ENCODE measurements around the genes MSN and AWAT2.

- RRBS = no CpG with 5 or more reads among the region's 9 CpGs
Observed at GRCh38 chrX:63450842-63451403, 99.8 kb upstream of the SPIN4 start.

- RRBS = no CpG with 5 or more reads among the region's 8 CpGs
Observed at GRCh38 chrX:64192009-64192826, 13.3 kb downstream of the AMER1 start.

GRCh38 chrX:64224829-64225132, 5.6 kb downstream of the ASB12 start:
- RRBS = no CpG with 5 or more reads among the region's 8 CpGs

- RRBS = no CpG with 5 or more reads among the region's 7 CpGs
Observed at GRCh38 chrX:65514503-65515028, 20.0 kb downstream of the LAS1L start.

GRCh38 chrX:65644748-65645265, 22.6 kb upstream of the MSN start:
- RRBS = no CpG with 5 or more reads among the region's 1 CpG

DNA sequence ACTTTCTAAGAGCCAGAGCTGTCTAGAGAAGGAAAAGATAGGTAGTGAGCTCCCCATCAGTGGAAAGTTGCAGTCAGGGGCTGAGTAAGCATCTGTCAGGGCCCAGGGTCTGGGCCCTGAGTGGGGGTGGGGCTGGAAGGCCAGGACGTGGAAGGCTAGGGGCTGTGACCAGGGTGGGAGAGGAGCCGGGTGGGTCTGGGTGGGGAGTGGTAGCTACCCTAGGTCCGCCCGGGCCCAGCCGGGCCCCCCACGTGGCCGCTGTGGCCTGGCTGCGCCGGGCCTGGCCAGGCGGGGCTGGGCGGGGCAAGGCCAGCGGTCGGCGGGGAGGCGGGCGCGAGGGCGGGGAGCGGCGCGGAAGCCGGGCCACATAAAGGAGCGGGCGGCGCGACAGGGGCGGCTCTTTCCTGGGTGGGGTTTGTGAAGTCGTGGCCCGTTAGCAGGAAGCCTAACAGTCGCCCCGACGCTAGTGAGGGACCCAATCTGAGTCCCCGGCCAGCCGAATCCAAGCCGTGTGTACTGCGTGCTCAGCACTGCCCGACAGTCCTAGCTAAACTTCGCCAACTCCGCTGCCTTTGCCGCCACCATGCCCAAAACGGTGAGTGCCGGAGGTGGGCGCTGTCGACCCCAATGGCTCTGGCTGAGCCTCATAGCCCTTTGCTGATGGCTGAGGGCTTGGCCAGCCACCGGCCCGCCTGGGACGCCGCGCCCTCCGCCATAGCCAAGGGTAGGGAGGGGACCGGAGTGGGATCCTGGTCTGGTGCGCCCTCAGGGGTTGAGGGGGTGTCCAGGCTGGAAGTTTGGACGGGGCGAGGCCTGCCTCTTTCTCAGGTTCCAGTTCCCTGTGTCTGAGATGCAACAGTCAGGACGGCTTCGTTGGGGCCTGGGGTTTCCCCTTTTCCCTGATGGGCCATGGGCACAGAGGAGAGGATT, at the start of gene MSN:
Gene MSN, plus strand, starts transcription at position 396 of the 930 bp plus-strand sequence.
- RRBS = 3% methylated on average over 25 of the region's 56 CpGs

GRCh38 chrX:65689997-65690896, 22.8 kb downstream of the MSN start:
- RRBS = no CpG with 5 or more reads among the region's 7 CpGs

DNA sequence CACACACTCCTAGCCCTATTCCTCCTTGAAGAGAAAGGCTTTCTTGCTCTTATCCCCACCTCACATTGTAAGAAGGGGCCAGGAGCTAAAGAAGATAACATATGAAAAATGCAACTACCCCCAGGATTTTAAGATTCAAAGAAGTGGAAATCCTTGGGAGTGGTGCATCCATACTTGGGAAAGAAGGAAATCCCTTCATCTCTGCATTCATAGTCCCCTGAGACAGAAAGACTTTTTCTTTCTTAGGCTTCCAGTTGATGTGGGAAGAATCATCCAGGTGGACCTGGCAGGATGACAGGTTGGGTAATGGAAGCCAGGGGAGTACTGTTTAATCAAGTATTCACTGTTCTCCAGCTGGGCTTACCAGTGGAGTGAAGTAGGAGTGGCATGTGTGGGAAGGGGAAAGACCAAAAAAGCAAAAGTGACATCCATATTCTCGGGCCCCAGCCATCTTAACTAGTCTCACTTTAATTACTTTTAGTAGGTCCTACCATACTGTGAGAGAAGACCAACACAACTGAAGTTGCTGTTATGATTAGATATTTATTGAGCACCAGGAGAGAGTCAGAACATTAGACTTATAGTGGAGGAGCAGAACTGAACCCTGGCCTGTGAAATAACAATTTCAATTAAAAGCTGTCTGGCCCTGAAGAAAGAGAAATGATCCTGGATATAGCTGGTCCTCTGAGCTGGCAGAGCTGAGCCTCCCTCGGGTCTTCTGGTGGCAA, 18.5 kb downstream of the VSIG4 start:
- RRBS = no CpG with 5 or more reads among the region's 2 CpGs

DNA sequence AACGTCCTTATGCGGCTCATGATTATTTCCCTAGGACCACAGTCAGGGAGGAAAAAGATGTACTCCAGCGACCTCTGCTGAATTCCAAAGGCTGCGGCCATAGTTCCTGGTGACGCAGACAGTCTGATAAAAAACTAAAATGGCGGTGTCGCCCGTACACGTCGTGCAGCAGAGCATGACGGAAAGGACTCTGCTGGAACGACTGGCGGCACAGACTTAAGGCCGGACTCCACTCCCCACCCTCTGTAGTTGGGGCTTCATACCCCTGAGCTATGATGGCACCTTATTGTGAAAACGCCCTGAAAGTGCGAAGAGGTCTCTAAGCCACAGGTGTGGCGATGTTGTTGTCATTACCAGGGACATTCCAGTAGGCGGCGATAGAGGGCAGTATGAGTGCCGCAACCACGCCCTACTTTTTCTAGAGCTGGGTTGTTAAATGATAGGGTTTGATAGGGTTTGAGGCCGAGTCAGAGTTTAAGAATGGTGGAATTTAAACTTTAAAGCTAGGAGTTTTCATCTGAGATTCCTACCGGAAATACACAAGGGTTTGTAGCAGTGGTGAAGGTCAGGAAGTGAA, 90.0 kb upstream of the EDA2R start:
- RRBS = no CpG with 5 or more reads among the region's 23 CpGs

DNA sequence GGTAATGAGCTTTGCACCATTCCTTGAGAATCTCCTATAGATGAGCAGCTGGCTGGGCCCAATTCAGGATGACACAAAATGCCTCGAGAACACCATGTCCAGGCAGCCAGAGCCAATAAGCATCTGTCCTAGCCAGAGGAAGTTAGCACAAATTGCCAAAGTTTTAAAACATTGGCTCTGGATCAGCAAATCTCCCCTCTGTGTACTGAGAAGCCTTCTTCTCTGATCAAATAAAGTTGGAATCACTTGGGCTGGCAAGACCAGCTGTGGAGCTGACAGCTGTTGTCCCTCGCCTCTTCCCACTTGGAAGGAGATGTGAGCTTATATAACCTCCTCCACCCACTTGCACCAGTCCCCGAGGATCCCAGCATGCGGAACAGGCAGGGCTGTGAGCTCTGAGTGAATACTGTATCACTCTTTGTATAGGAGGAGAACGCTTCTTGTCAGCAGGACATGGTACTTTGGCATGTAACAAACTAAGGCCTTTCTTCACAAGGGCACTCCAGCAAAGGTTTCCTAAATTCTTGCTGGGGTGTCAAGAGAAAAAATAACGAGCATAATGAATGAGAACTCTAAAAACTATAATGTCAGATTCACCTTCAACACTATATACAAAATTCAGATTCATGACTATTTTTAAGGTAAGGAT, 183.8 kb downstream of the OPHN1 start:
- RRBS = no CpG with 5 or more reads among the region's 6 CpGs

GRCh38 chrX:68685687-68686478, 38.4 kb downstream of the STARD8 start:
- RRBS = 2% methylated on average over 11 of the region's 33 CpGs

DNA sequence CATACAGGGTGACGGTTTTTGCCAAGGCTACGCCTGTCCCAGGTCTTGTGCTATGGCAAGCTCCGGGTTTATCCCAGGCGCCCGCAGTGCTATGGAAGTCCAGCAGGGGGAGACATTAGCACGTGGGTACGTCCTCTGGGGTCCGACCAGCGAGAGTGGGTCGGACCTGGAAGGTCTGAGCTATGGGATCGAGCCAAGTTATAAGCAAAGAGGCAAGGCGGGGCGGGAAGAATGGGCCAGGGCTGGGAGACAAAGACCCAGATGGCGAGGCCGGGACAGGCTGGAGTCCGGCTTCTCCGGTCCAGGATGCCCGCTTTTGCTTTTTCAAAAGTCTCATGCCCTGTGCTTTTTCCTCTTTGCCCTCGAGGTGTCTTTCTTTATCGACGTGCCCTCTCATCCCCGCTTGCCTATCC, 954 bp upstream of the EFNB1 start:
- RRBS = no CpG with 5 or more reads among the region's 22 CpGs

DNA sequence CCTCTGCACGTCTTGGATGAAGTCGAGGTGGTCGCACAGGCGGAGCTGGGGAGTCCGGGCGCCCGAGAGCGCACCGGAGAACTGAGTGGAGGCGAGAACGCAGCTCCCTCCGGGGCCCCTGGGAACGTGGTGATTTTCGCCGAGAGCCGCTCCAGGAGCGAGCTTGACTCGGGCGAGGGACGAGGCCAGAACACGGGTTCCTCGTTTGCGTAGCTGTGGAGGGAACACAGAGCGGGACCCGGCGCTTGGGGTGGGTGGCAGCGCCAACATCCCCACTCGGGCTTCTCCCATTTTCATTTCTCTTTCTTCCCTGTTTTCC, 1.3 kb downstream of the EFNB1 start:
- RRBS = 1% methylated on average over 5 of the region's 28 CpGs

- RRBS = no CpG with 5 or more reads among the region's 4 CpGs
Observed at GRCh38 chrX:69279838-69280037, 114.5 kb upstream of the PJA1 start.

GRCh38 chrX:69507291-69507502, 3.1 kb downstream of the NALF2 start:
- RRBS = no CpG with 5 or more reads among the region's 4 CpGs

GRCh38 chrX:69533461-69533962, 29.4 kb downstream of the NALF2 start:
- RRBS = no CpG with 5 or more reads among the region's 4 CpGs

GRCh38 chrX:70049886-70050149, at the start of gene AWAT2:
TSS of gene AWAT2 (minus strand) at chrX:70049938.
- RRBS = no CpG with 5 or more reads among the region's 2 CpGs

DNA sequence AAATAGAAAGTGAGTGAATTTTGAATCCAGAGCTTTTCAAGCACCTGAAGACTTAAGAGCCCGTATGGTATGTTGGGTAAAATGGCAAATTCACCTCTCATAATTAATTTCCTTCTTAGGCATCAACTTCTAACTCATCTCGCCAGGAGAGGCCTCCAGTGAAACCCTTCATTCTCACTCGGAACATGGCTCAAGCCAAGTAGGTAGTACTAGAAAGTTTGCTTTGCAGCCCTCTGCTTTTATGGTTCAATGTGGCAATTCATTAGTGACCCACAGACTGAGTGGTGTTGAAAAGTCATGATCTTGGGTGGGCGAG, 15.4 kb downstream of the IGBP1 start:
- RRBS = no CpG with 5 or more reads among the region's 4 CpGs

GRCh38 chrX:70168531-70169353, 8.5 kb upstream of the DGAT2L6 start:
- RRBS = 4% methylated on average over 2 of the region's 10 CpGs

DNA sequence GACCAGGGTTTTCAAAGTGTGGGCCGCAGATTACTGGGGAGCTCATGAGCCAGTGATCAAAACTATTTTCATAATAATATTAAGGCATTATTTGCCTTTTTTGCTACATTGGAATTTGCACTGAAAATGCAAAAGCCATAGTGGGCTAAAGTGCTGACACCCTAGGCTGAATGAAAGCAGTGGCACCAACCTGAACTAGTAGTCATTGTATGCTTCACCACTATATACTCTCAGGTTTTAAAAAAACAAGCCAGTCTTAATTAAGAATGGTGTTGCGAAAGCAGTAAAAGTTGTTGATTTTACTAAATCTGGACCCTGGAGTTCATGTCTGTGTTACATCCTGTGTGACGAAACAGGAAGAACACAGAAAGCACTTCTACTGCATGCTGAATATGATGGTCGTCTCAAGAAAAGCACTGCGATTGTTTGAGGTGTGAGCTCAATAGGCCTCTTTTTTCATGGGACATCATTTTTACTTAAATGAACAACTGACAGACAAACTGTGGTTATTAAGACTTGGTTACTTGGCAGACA, 24.3 kb upstream of the GDPD2 start:
- RRBS = no CpG with 5 or more reads among the region's 5 CpGs